Ishikawa (cell line): ENCODE data around the genes DHX38 and PMFBP1.

- RRBS: no CpG with 5 or more reads among the region's 4 CpGs
Observed at GRCh38 chr16:71938402-71939013, 43.2 kb downstream of the IST1 start.

DNA sequence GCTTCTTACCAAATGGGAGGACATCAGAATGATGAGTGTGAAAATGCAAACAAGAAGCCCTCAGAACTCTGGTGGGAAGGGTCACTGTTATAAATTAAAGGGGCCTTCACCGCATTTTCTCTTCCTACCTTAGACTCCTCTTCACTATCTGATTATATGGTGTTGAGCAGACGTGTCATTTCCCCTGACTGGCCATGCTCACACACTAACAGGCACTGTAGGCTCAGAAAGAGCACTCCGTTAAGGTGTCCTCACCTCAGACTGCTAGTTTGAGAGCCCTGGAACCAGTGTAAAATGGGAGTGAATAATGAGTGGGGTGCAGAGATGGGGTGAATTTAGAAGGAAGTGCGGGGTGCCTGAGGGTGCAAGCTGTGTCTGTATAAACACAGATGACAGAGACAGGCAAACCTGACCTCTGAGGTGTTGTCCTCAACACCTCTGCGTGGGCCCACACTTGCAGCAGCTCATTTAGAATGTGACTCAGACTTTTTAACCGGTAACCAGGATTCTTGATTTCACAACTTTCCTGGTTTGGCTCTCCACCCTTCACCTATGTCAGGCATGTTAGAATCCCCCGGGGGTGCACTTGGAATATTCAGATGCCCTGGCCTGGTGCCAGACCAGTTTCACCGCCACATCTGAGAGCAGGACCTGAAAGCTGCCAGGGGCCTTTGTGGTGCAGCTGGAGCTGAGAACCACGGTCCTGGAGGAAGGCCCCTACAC is 4.6 kb downstream of the DHODH start:
- RRBS: 50% methylated on average over 2 of the region's 9 CpGs

GRCh38 chr16:72016795-72017788 is 8.5 kb downstream of the DHODH start:
- RRBS: no CpG with 5 or more reads among the region's 12 CpGs

- RRBS: no CpG with 5 or more reads among the region's 4 CpGs
Observed at GRCh38 chr16:72021739-72022110, 13.2 kb downstream of the DHODH start.

GRCh38 chr16:72041923-72042830 is 12.1 kb upstream of the HP start:
- RRBS: no CpG with 5 or more reads among the region's 4 CpGs

DNA sequence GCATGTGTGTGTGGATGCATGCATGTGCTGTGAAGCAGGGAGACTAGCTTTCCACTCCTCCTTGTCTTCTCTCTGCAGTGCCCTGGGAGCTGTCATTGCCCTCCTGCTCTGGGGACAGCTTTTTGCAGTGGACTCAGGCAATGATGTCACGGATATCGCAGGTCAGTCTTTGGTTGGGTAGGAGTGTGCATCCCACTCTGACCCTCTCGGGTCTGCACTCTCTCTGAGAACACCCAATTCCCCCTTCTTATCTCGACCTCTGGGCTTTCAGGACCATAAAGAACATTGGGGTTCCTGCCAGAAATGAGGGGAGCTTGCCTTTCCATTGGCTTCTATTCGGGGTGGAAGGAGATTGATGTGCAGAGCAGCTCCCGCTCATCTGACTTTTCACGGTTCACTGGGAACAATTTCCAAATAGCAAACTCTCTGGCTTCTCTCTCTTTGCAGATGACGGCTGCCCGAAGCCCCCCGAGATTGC is 1.8 kb downstream of the HP start:
- RRBS: no CpG with 5 or more reads among the region's 10 CpGs

- RRBS: under 1% methylated on average over 6 of the region's 38 CpGs
Observed at GRCh38 chr16:72093730-72094931, at the start of gene DHX38. Gene DHX38 (plus strand): TSS chr16:72093847.

DNA sequence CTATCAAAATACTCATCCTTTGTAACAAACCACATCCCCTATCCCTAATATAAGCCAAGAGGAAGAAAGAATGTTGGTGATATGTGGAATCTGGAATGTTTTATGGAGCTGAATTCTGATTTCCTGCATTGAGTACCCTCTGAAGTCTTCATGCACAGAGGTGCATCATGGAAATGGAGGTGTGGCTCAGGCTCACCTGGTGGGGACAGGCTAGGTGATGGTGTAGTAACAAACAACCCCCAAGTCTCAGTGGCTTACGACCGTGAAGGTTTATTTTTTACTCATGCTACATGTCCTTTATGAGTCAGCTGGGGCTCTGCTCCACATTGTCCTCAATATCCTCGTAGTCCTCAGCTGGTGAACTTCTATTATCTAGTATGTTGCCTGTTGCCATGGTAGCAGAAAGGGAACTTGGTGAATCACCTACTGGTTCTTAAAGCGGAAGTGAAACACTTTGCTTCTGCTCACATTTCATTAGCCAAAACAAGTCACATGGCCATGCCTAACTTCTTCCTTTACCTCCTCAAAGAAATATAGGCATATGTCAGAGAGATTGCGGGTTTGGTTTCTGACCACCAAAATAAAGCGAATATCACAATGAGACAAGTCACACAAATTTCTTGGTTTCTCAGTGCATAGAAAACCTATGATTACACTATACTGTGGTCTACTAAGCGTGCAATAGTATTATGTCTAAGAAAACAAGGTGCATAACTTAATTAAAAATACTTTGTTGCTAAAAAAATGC is at the start of gene PMFBP1:
PMFBP1 (minus strand) TSS at position 75 of the 748 bp plus-strand sequence.
- RRBS: no CpG with 5 or more reads among the region's 7 CpGs

DNA sequence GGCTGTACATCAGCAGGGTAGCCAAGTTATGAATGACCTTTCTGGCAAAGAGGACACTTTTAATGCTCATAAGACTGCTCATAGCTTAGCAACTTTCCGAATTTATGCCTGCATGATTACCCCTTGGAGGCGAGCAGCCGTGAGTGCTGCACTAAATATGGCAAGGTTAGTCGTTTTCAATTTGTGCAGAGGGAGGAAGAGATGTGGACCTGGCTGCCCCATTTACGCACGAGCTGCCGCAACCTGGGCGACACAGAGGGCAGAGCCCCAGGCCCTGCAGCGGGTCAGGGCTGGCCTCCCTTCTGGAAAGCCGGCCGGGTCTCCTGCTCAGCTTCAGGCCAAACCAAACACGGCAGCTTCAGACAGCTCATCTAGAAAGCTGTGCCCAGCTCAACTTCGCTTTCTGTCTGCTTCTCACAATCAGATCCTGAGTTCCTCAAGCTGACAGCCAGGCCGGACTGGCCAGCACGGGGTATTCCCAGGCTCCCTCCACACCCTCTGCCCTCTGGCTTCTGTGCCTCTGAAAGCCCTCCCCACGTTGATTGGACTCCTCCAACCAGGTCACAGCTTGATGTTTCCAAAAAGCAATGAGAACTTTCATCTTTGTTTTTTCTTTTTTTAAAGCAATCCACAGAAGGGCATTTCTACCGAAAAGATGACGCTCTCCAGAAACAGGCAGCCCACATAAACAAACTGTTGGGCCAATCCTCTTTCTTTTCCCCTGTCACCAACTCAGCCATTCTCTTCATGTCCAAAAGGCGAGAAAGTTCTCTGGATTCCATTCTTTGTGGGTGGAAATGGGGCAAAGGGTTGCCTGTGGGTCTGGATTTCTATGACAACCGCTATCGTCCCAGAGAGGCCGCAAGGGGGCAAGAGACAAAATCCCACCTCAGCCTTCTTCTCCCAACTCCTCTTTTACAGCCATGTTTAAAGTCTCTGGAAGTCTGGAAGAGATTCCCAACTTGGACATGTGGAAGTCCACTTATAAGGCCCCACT is 189.1 kb downstream of the ZFHX3 start:
- RRBS: no CpG with 5 or more reads among the region's 22 CpGs

DNA sequence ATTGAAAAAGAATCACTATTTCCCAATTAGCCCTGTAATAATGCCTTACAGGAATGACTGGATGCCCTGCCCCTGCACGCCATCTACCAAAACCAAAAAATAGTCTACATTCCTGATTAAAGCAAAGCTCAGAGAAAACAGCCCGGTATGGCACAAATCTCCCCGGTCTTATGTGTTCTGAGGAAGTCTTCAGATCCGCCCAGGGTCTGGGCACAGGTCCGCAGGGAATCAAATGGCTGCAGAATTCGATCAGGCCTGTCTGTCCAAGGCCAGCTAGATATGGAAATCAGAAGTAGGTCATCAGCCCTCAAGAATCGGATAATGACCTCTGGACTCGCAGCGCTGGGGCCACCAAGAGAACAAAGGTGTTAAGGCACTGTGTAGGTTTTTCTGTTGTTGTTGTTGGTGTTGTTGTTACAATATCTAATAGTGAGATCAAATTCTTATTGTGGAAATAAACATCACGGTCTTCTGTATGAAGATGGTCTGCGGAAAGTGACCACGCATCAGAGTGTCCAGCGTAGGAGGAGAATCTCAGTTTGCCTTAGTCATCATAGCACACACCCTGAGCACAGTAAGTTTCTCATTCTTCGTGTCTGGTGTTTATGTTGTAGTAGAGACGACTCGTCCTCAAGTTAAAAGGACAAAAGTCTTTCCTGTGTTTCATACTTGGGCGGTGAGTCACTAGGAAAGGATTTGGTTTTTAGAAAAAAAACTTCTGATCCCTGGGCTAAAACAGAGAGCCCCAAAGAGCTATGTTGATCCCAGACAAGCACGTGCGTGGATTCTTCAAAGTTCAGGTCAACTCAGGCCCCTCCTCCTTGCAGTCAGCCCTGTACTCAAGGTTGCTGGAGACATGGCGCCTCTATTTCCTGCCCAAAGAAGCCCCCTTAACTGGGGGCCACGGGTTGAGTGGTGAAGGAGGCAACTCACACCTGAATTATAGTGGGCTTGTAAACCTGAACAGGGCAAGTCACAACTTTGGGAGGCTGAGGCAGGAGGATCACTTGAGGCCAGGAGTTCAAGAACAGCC is 170.6 kb downstream of the ZFHX3 start:
- RRBS: no CpG with 5 or more reads among the region's 21 CpGs

DNA sequence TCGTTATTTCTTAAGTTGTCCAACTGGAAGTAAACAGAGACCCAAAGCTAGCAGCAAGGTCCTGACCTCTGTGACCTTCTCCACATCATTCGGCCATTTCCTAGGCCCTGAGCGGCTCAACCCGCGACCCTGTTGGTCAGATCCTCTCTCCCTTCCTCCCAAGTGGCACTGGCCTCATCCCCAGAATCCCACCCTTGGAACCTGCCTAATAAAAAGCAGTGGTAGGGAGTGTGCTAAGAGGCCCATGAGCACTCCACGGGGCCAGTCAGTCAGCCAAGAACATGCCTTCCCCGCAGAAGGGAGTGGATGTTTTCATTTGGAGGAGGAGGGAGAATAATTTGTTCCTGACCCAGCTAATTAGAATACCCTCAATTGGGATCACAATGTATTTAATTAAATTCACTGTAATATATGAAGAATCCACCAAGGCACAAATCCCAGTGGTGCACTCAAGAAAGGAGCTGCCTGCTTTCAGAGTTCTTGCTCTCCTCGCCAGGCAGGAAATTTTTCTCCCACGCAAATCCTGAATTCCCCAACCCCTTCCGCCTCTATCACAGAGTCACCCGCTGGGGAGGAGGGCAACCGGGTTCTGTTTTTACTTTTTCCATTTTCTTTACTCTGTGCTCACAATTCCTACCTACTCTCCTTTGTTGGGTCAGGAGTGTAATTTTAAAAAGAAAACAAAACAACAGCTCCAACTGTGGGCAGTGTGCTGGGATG is 153.5 kb downstream of the ZFHX3 start:
- RRBS: 100% methylated on average over 1 of the region's 12 CpGs

DNA sequence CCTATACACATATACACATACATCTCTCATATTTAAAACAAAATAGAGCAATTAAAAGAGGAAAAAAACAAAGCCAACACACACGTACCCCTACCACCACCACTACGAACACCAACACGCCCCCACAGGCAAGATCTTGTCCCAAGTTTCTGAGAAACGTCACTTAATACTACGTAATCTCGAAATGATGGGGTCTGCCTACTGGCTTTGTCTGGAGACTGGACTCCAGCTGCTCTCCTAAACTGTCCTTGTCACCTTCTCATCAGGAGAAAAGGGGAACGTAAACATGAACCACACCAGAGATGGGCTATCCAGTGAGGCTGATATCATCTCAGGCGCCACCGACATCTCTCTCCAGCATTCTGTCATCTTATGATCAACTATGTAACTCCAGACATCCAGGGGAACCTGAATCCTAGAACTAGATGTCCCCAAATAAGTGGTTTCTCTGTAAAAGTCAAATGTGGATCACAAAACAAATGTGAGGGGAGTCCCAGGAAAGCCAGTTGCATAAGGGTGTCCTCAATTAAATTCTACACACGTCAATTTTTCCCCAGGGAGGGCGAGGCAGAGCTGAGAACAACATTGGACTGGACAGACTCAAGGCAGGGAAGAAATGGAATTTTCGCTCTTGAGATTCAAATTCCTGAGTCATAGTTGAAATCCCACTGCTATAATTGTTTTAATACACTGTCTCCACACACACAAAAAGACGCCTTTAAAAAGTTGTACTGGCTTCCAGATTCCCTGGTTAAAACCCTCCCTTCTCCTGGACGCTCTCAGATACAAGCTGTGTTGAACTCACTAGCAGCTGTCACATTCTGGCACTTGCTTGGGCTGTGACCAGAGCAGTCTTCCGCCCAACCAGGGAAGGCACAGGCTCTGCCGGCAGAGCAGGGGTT is 62.7 kb downstream of the ZFHX3 start:
- RRBS: no CpG with 5 or more reads among the region's 16 CpGs

DNA sequence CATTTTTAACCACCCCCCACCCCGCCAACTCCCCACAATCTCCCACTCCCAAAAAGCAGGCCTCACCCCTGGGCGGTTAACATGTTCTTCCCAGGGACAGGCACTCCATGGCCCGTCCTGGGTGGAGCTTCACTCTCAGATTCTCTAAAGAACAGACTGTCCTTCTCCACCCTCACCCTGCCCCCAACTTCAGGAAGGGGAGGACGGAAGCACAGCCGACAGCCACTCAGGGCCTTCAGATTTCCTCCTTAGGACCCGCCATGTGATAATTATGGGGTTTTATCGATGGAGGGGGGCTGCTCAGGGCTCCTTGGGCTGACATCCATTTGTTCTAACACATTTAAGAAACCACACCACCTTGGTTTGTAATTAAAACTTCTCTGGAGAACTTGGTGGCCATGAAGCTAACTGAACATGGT is 61.9 kb downstream of the ZFHX3 start:
- RRBS: no CpG with 5 or more reads among the region's 7 CpGs

- RRBS: no CpG with 5 or more reads among the region's 13 CpGs
Observed at GRCh38 chr16:73020293-73020900, 27.5 kb downstream of the ZFHX3 start.

- RRBS: no CpG with 5 or more reads among the region's 5 CpGs
Observed at GRCh38 chr16:73046616-73047148, 1.2 kb downstream of the ZFHX3 start.

- RRBS: 1% methylated on average over 28 of the region's 52 CpGs
Observed at GRCh38 chr16:73048357-73049492, 797 bp upstream of the ZFHX3 start.

- RRBS: no CpG with 5 or more reads among the region's 4 CpGs
Observed at GRCh38 chr16:73056400-73056754, 8.4 kb upstream of the ZFHX3 start.

DNA sequence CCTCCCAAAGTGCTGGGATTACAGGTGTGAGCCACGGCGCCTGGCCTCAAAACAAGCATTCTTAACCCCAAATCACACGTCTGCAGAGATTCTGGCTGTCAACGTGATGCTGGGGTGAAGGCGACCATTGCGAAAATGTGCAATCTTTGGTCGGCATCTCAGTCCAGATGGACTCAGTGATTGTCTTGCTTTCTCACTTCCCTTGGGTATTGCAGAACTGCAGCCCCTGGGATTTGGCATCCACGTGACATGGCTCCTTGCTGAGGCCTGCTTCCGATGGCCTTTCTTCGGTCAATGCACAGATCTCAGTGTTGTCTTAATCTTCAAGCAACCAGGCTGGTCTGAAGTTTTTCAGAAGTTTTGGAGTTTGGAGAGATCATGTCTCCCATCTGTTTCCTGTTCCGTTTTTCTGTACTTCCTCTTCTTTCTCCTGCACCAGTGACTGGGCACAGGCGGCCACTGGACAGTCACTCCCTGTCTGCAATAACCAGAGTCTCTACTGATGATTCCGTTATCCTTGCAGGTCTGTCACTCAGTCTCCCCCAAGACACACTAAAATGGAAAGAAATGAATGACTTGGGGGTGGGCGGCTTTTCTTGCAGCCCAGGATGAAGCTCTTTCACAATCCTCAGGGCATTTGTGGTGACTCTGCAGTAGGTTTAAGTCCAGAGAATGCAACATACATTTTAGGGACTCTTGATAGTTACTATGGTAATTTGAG is 106.2 kb upstream of the ZFHX3 start:
- RRBS: no CpG with 5 or more reads among the region's 14 CpGs

- RRBS: no CpG with 5 or more reads among the region's 16 CpGs
Observed at GRCh38 chr16:74304854-74306083, 8.7 kb downstream of the PSMD7 start.

- RRBS: no CpG with 5 or more reads among the region's 9 CpGs
Observed at GRCh38 chr16:74320590-74321588, 24.3 kb downstream of the PSMD7 start.